Trachea (tissue), 1 donor: Measurements from ENCODE around the genes ZC3H12D and RAET1L.

GRCh38 chr6:149073424-149074278 lies 243.9 kb upstream of the TAB2 start:
- PRO-cap = no peak

DNA sequence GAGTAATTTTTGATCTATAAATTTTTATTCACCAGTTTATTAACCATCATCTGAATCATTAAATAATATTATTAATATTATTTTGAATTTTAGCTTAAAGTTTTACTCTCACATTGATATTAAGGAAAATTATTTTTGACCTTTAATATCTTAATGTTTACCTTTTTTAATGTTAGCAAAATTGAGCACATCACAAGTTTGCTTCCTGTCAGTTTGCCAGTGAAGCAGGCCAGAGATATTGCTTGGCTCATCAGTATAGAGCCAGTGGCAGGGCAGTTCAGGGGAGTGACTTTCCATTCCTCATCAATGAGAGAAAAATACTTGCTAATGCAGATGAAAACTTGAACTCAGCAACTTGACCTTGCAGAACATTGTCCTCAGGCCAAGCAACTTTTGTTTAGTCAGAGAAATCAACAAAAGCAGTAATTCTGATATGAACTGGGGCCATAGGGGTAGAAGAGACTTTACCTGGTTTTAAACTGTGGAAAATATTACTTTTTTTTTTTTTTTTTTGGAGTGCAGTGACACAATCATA lies 6.9 kb downstream of the TAB2 start:
- PRO-cap = no peak

DNA sequence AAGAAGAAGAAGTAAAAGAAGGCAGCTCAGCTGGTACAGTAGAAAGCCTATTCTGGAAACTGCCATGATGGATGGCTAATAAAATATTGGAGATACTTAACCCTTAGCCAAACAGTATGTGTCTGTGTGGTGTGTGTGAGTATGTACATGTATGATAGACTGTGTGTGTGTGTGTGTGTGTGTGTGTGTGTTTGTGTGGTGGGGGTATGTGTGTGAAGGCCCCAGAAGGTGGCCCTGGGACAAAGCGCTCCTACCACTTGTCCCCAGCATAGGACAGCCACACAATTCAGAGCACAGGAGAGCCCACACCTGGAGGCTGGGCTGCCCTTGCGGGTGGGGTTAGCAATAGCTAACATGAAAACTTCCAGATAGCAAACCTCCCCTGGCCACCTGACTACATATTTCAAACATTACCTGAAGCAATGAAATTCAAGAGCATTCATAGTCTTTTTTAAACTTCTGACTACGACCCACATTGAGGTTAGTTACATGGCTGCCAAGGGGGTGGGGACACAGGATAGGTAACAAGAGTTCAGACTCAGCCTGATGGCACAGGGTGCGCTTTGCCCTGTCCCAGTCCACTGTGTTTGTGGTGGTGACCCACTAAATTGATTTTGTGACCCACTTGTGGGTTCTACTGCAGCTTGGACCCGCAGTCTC lies 34.9 kb downstream of the ZC3H12D start:
- PRO-cap = no peak

DNA sequence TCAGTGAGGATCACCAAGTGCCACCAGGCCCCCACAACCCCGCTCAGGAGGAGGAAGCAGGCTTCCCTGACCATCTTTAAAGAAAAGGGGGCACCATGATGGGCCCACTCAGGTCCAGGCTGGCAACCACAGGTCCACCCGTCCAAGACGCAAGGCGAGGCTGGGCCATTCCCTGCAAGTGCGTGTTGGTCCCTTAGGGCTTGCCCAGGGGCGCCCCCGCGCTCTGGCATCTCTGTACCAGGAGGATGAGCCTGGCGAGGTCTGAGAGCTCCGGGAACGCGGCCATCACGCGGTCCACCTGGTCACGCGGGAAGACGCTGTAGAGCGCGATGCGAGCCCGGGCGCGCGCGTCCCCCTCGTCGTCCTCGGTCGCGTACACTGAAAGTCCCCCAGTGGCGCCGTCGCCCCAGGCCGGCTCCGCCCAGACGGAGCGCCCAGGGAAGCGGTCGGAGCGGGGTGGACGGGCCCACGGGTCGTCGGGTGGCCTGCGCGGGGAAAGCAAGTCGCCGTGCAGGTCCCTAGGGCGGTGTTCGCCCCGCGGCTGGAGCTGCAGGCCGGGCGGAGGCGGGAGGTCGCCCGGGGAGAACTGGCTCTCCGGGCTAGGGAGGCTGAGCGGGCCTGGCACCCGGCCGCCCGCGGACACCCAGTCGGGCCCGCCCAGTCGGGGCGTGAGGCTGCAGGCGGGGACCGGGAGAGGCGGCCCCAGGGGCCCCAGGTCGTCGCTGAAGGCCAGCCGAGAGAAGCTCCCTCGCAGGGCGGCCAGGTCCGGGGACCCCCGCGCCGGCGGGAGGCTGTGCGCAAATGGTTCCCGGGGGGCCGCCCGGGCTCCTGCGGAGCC lies 34.1 kb downstream of the ZC3H12D start:
- PRO-cap = no peak

- PRO-cap = no peak
Measured at GRCh38 chr6:149484340-149485335, at the start of gene ZC3H12D. ZC3H12D (minus strand) TSS chr6:149485014.

- PRO-cap = no peak
Measured at GRCh38 chr6:149485336-149485844, 576 bp upstream of the ZC3H12D start.

GRCh38 chr6:149840560-149841031 lies 23.6 kb downstream of the LRP11 start:
- PRO-cap = unidirectional peak, minus-strand start at chr6:149840922

- PRO-cap = no peak
Measured at GRCh38 chr6:149890599-149890992, 7.3 kb downstream of the RAET1E start.

DNA sequence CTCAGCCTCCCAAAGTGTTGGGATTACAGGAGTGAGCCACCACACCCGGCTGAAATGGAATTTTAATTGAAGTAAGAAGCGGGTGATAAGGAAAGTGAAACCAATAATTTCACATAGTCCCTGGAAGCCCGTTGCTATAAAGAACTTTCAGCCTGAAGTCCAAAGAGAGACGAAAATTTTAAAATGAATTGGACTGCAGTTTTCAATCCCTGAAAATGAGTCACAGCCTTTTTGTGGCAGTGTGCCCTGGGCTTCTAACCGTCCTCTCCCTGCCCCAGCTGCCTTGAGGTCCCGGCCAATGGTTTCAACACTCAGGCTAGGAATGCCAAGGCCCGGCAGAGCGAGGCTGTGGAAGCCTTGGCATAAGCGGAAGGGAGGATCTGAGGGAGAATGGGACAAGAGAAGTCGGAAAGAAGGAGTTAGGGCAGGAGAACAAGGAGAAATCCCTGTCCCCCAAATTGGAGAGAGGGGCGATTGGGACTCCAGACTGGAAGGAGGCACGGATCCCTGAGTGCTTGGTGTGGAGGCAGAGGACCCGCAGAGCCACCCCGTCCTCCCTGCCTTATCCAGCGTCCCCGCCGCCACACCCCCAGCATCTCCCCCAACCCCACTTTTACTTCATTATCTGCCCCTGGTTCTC lies 509 bp downstream of the RAET1E start:
- PRO-cap = no peak

DNA sequence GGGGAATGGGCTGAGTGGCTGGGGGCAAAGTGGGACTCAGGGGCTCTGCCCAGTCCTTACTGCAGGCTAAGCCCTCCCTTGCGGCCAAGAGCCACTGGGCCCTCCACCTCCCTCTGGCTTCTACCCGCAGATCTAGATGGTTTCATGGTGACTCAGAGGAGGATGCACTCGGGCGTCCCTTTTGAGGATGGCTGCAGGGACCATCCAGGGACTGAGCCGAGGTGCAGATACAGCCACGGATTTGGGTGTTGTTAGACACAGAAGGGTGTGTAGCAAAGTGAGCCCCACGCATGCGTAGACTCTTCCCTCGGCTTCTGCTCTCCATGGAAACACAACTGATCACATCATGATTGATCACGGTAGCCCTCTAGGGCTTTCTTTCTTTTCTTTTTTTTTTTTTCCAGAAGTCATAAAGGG lies 661 bp upstream of the ULBP1 start:
- PRO-cap = no peak

DNA sequence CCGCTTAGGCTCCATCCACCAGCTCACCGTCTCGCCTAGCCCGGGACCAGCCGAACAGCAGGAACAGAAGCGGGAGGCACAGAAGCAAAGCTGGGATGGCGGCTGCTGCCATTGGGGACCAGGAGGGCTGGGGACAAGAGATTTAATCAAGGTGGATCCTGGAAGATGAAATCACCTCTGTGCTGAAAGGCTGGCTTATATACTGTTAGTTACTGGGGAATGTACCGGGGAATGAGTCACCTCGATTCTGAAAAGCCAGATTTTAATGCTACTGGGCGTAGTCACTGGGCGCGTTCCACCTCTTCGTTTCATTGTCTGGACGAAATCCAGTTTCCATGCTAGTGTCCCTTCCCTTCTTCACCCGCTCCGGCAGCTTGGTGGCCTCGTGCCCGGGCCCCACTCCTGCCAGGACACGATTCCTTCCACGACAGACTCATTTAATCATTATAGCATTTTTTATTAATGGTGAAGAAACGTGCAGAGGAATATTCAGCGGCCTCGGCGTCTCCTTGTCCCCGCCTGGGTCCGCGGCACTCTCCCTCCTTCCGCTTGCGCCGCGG lies at the start of gene RAET1L:
Gene RAET1L (minus strand): TSS at position 173 of the 560 bp plus-strand sequence.
- PRO-cap = unidirectional peak, minus-strand start at position 173 of the sequence

DNA sequence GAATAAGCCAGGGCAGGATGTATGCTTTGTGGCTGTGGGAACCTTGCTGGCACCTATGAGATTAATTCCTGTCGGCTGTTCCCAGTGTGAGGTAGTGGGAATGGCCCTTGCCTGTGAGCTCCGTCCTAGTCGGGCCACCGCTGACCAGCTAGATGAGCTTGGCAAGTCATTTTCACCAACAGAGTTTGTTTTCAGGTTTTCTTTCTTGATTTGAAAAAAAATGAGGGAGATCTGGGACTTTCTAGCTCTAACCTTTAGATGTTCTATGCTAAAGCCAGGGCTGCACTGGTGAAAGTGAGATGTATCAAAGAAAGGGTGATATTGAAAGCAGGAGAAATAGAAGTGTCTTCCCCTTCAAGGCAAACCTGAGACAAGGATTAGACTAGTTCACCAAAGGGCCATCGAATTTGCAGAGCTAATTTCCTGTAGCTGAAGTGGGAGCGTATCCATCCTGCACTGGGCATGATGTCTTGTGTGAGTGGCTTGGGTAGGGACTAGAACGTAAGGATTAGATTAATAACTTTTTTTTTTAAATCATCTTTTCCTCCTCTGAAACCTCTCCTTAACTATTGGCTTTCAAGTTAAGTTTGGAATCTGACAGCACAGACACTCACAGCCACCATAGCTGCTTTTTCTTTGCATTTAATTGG lies 11.5 kb downstream of the PPP1R14C start:
- PRO-cap = no peak

DNA sequence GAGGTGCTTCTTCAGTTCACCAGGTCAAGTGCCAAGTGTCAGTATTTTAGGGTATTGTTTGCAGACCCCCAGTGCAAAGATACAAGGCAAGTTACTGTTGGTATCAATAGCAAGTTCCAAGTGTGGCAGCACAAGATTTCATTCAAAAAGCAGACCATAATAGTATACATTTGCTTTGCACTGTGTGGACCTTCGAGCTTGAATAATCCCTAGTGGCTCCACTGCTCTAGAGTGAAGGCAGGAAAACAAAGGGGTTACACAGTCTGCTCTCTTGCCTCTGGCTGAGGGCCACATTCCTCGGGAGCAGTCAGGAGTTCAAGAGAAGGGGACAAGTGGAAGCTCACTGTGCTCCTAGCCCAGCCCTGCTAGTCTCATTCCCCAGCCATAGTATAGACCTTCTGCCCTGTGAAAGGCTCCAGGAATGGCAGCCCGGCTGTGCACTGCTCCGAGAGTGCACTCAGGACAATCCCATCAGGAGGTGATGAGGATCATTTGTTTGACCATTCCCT lies 8.3 kb downstream of the IYD start:
- PRO-cap = no peak

- PRO-cap = bidirectional peak, plus-strand start at chr6:150600683, minus-strand start at chr6:150600592; bidirectional peak, plus-strand start at chr6:150600974, minus-strand start at chr6:150600927
Measured at GRCh38 chr6:150600069-150601180, 740 bp downstream of the PLEKHG1 start.

DNA sequence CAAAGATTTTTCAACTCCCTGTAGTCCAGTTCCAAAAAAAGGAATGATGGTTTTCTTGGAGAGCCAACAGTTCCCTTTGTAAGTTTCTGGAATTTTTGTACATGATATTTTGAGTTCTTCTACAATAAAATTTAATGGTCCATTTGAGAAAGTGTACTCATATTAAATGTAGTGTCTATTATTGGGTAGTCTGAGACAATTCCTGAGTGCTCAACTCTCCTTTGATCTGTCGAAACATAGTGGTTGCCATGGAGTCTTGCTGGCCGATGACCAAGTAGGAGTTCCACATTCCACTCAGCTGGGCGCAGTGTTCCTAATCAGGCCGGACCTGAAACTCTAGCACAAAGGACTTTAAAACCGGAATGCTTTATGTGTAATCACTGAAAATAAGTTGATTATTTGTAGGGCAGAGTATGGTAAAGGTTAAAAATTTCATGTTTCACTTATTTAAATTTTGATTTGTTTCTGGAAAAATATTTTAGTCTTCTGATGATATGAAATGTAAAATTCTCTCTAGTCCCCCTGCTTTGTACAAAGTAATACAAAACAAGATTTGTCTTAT lies 68.7 kb downstream of the PLEKHG1 start:
- PRO-cap = no peak

DNA sequence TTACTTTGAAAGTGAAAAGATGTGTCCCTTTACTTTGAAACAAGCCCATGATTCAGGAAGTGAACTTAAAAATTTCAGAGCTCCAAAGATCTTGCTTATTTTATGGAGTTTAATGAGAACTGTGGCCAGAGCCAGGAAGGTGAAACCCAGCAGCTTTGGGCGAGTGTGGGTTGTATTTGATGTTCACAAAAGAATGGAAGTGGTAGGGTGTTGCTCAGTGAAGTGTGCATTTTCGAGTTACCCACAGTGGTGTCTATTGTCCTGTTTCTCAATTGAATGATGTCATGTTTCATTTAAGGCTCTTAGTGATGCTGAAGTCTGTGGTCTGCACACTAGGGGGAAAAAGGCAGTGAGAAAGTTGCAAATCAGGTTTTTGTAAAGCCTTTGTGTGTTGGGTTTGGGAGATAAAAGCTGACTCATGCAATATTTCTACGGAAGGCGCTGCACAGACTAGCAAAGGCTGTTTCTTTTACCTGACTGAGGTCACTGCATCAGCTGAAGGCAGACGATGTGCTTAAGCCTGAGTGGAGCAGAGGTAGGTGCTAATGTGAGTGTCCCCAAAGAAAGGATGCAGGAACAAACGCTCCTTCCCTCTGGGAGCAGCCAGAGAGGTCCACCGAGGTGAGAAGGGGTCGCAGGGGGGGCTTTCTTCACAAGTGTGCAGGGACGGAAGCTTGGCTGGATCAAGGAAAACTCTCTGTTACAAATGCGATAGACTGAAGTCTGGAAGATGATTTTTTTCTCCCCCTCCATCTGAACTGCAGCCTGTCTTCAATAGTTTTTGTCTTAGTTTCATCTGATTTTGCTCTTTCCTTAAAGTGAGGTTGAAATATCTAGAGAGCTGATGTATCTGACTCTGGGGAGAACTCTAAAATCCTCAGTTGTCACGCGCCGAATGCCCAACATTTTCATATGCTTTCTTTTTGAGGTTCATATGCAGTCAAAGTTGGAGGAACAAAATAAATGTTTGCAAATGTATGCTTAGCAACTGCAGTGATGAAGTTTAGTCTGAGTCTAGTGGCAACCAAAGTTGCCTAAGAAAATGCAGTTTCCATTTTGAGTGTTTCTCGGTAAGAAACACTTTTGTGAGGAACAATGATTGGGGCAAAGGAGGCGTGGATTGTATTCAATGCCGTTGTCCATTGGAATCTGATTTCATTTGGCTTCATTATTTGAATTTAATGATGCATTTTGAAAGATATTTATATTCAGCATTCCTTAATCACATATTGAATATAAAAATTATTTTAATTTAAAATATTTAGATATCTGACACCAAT lies 121.4 kb downstream of the PLEKHG1 start:
- PRO-cap = no peak

- PRO-cap = no peak
Measured at GRCh38 chr6:150878400-150879211, 13.1 kb downstream of the MTHFD1L start.

DNA sequence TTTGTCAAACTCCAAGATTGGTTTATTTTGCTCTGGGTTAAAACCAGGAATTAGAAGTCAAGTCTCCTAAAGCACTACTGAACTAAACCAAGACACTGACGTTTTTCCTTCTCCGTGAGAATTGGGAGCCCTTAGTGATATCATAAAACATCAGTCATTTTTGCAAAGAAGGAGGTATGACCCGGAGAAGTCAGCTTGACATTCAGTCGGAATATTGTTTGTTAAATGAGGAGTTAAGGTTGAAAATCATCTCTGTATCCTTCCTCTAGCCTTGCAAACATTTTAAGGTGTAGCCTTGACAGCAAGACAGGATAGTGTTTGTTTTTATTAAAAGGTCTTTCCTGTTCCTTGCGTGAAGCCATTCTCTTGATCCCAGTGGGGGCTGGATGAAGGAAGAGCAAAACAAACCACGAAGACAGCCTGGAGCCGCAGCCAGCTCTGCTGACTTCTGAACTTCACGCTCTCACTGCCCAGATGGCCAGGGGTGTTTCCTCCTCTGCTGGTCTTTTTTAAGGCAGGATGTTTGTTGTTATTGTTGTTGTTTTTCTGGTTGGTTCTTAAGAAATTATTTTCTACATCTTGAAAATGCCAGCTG lies 156.3 kb downstream of the MTHFD1L start:
- PRO-cap = no peak

DNA sequence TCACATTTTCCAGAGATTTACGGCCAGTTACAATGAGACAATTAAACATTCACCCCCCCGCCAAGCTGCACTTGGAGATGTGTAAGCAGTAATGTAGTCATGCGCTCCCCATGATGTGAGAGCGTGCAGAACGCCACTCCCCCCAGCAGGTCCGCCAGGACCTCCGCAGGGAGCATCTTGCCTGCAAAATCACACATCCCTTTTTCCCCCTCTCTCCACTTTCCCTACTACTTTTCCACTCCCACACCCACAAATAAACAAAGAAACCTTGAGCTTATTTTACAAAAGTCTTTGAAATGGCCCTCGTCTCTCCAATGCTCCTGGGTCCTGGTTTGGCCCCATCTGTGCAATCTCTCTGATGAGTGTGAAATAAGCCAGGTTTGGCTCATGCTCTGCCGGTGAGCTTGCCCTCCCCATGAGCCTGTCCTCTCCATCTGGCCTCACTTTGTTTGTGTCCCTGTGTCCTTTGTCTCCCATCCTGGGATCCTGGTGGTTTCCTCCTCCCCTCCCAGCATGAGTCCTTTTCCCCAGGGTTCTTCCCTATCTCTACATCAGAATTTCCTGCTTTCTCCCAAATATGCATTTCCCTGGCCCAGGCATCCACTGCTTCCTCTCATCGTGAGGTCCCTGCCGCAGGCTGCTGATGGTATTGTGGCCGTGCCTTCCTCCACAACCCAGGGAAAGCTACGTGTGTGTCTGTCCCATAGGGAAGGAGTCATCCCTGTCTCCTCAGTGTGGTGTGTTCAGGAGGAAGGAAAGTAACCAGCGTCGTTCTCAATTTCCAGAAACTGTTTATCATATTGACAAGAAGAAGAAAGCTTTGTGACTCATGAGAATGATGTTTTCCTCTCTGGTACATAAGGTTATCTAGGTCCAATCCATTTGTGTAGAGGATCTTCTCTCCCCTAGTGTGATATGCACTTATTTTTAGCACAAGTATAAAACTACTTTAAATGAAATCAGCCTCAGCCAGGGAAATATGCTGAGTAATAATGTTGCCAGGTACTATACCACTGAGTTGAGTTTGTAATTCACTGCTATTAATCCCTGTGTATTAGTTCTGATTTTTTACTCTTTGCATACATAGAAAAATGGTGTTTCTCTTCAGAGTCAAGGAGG lies 180.1 kb downstream of the MTHFD1L start:
- PRO-cap = no peak

DNA sequence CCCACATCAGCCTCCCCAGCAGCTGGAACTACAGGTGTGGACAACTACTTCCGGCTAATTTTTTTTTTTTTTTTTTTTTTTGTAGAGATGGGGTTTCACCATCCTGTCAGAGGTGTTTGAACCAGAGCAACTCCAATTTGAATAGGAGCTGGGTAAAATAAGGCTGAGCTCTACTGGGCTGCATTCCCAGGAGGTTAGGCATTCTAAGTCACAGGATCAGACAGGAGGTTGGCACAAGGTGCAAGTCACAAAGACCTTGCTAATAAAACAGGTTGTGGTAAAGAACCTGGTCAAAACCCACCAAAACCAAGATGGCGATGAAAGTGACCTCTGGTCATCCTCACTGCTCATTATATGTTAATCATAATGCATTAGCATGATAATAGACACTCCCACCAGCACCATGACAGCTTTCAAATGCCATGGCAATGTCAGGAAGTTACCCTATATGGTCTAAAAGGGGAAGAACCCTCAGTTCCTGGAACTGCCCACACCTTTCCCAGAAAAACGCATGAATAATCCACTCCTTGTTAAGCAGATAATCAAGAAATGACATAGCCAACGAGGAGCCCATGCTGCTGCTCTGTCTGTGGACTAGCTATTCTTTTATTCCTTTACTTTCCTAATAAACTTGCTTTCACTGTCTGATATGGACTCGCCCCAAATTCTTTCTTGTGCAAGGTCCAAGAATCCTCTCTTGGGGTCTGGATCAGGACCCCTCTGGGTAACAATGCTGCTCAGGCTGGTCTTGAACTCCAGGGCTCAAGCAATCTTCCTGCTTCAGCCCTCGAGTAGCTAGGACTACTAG lies 10.6 kb upstream of the AKAP12 start:
- PRO-cap = no peak